AG04450 (cell line): ENCODE data around the gene DCTN2.

DNA sequence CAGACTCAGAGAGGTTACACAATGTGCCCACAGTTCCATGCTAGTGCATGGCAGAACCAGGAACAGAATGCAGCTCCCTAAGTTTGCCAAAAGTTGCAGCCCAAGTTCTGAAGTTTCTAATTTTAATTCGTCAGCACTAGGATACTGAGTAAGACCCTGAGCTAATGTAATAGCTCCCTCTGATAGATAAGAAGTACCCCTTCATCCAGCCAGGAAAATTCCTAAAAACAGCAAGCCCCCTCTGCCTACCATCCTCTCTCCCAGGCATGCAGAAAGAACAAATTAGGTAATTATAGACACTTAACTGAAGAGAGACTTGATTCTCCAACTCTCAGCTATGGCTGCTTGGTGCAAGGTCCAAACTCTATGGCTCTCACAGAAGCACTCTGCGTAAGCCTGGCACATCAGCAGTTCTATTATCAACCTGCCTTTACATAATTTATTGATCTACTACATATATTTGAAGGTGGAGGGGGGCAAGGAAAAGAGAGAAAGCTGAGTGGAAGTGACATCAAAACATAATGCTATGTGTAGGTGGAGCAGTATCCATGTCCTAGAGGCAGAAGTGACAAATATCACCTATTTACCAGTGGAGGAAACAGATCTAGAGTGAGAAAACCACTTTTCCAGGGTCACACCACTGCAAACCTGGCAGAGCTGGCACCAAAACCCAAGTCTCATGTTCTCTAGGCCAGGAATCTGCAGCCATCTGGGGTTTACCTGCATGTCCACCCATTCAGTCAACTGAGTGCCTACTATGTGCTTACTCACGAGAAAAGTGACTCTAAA lies 1.1 kb upstream of the MYO1A start:
- CAGE, long polyA plus RNA = no peak
- RRBS = no CpG with 5 or more reads among the region's 3 CpGs

DNA sequence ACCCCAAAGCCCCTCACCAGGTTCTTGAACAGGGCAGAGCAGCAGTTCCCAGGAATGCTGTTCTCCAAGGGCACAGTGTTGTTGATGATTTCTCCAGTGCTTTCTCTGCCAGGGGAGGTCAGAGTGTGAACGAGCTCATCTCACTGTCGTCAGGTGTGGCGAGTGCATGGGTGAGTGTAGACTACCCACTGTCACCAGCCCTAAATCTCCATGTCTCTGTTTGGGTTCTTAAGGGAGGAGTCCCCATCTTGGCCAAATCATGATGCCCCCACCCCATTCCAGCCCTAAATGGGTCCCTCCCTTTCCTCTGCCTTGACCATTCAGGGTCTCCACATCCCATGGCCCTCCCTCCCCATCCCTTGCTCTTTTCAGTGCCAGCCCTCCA lies 6.5 kb downstream of the STAT6 start:
- CAGE, long polyA plus RNA = no peak
- RRBS = no CpG with 5 or more reads among the region's 3 CpGs

GRCh38 chr12:57193415-57193759 lies 23.2 kb upstream of the NXPH4 start:
- CAGE, long polyA plus RNA = no peak
- RRBS = no CpG with 5 or more reads among the region's 12 CpGs

- CAGE, long polyA plus RNA = no peak
- RRBS = no CpG with 5 or more reads among the region's 19 CpGs
Observed at GRCh38 chr12:57193760-57194248, 22.8 kb upstream of the NXPH4 start.

DNA sequence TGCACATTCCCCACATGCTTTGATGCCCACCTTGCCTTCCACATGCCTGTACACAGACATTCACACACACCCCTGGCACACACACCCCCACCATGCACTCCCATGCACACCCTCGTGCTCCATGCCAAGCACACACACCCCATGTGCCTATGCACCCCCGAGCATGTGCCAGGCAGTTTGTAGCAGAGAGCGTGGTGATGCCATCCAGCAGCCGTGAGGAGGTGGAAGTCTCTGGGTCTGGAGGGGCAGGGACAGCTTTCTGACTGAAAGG lies 10.7 kb upstream of the NXPH4 start:
- CAGE, long polyA plus RNA = no peak
- RRBS = no CpG with 5 or more reads among the region's 4 CpGs

- CAGE, long polyA plus RNA = no peak
- RRBS = 84% methylated on average over 9 of the region's 32 CpGs
Observed at GRCh38 chr12:57210675-57211758, 5.6 kb upstream of the NXPH4 start.

- CAGE, long polyA plus RNA = no peak
- RRBS = no CpG with 5 or more reads among the region's 8 CpGs
Observed at GRCh38 chr12:57259209-57260092, 8.5 kb upstream of the STAC3 start.

- CAGE, long polyA plus RNA = no peak
- RRBS = no CpG with 5 or more reads among the region's 4 CpGs
Observed at GRCh38 chr12:57310121-57310567, 59.2 kb upstream of the STAC3 start.

GRCh38 chr12:57341625-57342912 lies 88.8 kb downstream of the R3HDM2 start:
- CAGE, long polyA plus RNA = no peak
- RRBS = no CpG with 5 or more reads among the region's 12 CpGs

GRCh38 chr12:57357520-57358033 lies 73.3 kb downstream of the R3HDM2 start:
- CAGE, long polyA plus RNA = no peak

DNA sequence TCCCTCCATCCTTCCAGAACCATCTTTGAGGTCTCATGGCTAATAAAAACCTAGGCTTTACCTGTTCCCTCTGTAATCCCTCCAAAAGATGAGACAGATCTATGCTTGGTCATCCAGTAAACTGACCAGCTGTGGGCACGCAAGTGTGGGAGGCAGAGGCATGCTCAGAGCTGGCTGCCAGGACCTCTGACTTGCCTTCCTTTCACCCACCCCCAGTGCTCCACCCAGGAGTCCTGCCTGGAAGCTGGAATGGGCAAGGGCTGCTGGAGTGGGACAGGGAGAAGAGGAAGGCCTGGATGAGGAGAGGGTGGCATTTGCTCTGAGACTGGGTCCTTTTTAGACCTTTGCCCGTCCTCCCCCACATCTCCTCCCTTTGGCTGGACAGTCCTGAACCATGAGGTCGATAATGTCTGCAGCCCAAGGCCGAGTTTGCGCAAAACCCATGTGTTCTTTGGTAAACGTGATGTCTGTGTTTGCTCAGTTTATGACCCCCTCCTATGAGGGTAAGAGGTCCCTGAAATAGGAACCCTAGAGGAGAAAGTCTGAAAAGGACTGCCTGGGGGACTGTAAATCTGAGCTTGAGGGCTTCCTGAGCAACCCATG lies 3.9 kb upstream of the INHBE start:
- CAGE, long polyA plus RNA = no peak
- RRBS = no CpG with 5 or more reads among the region's 6 CpGs

DNA sequence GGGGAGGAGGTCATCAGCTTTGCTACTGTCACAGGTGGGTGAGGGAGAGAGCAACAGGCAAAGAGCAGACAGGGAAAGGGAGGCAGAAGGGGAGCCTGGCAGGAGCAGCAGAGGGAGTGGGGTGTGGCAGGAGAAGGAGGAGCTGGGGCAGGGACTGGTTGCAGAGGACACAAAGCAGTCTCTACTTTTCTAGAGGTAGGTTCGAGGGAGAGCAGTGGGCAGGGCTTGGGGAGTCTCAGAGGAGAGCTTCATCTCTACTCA lies 624 bp downstream of the INHBE start:
- CAGE, long polyA plus RNA = no peak
- RRBS = no CpG with 5 or more reads among the region's 1 CpG

DNA sequence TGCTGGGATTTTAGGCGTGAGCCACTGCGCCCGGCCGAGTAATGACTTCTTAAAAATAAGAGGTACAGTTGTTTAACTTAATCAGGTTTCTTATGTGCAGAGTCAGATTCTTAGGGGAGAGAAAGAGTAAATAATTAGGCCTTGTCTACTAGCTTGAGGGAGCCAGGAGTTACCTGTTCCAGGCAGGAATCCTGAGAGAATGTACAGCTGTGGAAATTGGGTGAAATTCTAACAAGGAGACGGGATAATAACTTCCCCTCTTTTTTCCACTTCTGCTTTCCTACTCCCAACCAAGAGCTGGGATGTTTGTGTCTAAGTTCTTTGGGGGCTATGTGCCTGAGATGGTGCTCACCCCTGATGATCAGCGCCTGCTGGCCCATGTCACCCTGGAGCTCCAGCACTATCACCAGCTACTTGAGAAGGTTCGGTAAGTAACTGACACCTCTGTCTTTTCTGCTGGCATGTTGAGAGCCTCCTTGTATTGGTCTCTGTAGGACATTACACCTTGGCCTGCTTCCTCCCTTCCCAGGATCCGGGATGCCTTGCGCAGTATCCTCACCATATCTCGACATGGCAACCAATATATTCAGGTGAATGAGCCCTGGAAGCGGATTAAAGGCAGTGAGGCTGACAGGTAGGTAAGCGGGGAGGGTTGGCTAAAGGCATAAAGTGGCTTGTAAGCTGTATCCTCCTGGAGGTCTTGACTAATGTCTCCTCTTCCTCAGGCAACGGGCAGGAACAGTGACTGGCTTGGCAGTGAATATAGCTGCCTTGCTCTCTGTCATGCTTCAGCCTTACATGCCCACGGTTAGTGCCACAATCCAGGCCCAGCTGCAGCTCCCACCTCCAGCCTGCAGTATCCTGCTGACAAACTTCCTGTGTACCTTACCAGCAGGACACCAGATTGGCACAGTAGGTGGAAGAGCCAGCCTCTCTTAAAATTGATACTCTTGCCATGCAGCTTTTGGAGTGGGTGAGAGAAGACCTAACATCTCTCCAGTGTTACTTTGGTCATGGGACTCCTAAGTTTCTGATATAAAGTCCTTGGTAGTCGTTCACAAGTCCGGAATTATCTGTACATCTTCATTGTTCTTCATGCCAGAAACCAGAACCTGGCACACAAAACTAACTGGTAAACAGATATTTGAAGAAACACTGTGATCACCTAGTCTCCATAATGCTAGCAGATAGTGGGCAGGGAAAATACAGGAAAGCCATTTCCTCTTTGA lies 5.5 kb downstream of the DDIT3 start:
- CAGE, long polyA plus RNA = no peak
- RRBS = no CpG with 5 or more reads among the region's 16 CpGs

- CAGE, long polyA plus RNA = start-site peak on the minus strand at chr12:57547127-57547197, 1,147 and 1,648 reads in 2 replicates
- RRBS = 3% methylated on average over 13 of the region's 33 CpGs
Observed at GRCh38 chr12:57547011-57547644, at the start of gene DCTN2. TSS of gene DCTN2 (minus strand) at chr12:57547192.

- CAGE, long polyA plus RNA = no peak
- RRBS = no CpG with 5 or more reads among the region's 19 CpGs
Observed at GRCh38 chr12:57613868-57614961, 3.0 kb downstream of the ARHGEF25 start.

DNA sequence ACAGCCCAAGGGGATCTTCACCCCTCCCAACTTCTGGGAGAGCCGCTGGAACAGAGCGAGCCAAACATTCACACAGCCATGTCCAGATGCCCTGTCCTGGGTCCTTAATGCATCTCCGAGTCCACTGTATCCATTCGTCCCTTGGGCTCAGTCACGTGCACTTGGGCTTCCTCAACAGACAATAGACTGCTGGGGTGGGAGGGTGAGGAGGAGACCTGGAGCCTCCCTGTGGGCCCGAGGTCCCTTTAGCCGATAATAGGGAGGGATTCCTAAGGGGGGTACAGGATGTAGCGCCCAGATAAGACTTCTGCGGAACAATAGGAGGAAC lies 6.7 kb downstream of the ARHGEF25 start:
- CAGE, long polyA plus RNA = no peak
- RRBS = no CpG with 5 or more reads among the region's 9 CpGs

GRCh38 chr12:57621811-57622010 lies 10.5 kb downstream of the ARHGEF25 start:
- CAGE, long polyA plus RNA = no peak
- RRBS = 3% methylated on average over 10 of the region's 16 CpGs

- CAGE, long polyA plus RNA = no peak
- RRBS = 9% methylated on average over 4 of the region's 31 CpGs
Observed at GRCh38 chr12:57725850-57726463, 12.6 kb downstream of the AGAP2 start.

GRCh38 chr12:57745588-57745951 lies 731 bp downstream of the TSPAN31 start:
- CAGE, long polyA plus RNA = no peak
- RRBS = no CpG with 5 or more reads among the region's 8 CpGs

DNA sequence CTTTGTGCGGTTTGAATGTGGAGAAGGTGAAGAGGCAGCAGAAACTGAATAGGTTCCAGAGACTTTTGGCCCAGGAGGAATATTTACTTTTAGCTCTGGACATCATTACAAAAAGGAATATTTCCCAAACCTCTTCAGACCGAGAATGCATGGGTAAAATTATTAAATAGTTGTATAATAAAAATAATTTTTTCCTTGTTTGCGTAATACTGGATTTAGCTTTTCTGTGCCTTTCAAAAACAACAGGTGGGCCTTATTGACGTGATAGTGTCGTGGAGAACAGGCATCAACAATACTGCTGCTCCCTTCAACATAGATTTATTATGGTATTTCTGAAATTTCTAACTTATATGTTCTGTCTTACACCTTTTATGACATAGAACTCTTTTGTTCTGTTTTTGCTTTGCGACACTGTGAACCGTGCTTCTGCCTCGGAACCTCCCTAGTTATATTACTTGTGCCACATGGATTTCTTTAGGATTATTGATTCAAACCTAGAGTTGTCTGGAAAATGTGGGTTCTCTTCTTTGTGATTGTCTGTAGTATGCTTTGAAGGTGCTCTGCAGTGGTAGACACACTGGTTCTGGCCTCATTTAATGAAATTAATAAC lies 14.1 kb downstream of the TSFM start:
- CAGE, long polyA plus RNA = no peak
- RRBS = no CpG with 5 or more reads among the region's 8 CpGs